Skeletal muscle satellite cell (primary cell): ENCODE measurements around a stretch of chr14.

GRCh38 chr14:68652039-68652454, 140.8 kb downstream of the ZFP36L1 start:
- CAGE, long polyA plus RNA: no peak

DNA sequence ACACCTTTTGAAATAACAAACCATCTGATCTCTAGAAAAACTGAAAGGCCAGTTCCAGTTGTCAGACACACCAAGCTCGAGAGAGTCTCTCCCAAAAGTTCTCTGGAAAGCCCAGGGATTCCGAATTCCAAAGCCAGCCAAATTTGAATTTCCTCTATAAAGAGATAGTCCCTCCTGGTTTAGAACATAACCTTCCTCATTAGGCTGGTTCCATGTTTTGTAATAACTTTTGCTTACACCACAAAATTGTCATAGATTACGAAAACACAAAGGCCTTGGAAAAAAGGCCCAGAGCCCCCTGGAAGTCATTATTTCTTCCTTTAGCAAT, 110.6 kb downstream of the ZFP36L1 start:
- CAGE, long polyA plus RNA: no peak

DNA sequence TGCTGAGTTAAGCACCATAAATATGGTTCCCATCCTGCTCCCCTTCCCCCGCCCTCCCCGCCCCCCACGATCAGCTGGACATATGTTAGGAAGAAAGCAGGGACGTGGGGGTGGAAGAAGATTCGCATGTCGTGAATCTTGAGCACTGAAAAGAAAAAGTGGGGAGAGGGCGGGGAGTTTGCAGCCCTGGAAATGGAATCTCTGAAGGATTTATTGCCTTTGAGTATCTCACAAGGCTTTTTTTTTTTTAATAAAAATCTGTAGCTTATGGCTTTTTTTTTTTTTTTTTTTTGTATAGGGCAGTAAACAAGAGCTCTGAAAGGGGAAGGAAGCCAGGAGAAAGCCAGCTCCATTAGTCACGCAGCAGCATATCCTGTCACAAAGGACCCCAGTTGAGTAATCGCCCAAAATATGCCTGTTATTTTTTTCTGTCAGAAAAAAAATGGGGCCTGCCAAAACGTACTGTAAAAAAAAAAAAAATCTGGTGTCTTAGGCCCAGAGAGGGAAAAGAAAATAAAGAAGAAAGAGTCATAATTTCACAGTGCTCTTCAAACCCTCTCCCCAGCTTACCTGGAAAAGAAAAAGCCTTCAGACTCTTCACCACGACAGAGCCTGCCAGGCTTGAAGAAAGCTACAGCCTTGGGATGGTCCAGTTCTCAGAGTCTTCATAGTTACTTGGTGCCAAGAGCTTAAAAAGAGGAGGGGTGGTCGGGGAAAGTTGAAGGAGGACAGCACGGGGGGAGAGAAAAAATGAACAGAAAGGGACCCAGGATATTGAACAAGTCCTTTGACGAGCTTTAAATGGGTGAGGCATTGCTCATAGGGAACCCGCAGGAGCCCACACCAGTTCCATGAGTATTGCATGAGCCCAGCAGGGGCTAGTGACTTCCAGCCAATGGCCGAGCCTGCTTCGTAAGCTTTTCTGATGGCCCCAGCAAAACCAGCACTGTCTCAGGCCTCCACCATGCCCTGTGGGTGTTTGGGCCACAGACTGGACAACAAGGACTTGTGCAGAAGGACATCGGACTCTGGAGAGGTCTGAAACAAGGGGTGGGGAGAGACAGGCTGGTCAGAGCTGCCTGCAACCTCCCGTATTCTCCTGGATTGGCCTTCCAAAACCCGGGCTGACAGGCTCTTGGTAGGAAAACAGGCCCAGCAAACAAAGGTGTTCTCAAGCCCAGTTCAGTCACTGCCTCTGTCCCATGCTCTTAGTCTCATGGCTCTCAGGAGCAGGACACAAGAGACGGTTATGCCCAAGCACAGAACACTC, 109.8 kb downstream of the ZFP36L1 start:
- CAGE, long polyA plus RNA: no peak

GRCh38 chr14:68685109-68686041, 107.5 kb downstream of the ZFP36L1 start:
- CAGE, long polyA plus RNA: no peak

- CAGE, long polyA plus RNA: no peak
Measured at GRCh38 chr14:68736429-68736978, 56.4 kb downstream of the ZFP36L1 start.

- CAGE, long polyA plus RNA: no peak
Measured at GRCh38 chr14:68779652-68780368, 13.1 kb downstream of the ZFP36L1 start.

- CAGE, long polyA plus RNA: no peak
Measured at GRCh38 chr14:68783808-68784292, 9.0 kb downstream of the ZFP36L1 start.

DNA sequence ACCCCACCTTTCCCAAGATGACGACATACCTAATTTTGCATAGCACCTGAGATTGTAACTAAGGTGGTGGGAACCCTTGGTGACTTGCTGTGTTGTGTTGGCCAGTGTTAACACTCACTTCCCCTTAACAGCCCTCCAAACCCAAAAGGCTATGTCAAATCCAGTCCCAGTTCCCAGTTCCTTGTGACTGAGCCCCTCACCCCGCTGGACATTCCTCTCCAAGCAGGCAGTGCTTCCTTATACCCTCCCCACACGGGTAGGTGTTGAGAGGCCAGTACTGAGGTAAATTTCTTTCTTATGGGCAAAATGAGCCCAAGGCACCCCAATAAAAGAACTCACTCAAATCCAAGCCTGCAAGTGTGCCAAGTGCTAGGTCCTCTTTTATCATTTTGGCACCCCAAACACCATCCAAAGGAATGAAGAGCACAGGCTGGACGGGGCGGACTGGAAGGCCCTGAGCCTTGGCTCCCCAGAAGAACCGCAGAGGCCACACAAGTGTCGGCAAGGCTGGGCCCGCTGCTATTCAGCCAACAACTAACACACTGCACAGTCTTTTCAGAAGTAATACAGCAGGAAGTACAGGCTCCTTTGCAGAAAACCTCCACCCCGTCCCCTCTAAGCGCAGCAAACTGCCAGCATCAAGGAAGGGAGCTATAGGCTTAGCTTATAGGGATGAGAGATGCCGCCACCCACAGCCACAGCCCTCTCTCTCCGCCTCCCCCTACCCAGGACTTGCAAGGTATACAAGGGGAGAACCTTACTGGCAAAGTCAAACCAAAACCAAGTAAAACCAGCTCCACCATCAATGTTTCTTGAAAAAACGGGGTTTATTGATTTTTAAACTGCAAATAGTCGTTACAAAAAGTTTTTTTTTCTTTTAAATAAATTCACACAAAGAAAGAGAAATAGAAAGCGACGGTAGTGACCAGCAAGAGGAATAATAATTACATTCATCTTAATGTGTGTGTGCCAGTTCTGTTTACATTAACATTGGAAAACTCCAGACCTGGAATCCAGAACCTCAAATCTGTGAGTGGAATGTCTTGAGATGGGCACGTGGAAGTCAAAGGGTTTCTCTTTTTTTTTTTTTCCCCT, 5.7 kb downstream of the ZFP36L1 start:
- CAGE, long polyA plus RNA: no peak

GRCh38 chr14:68815396-68815745, 22.5 kb upstream of the ZFP36L1 start:
- CAGE, long polyA plus RNA: no peak

DNA sequence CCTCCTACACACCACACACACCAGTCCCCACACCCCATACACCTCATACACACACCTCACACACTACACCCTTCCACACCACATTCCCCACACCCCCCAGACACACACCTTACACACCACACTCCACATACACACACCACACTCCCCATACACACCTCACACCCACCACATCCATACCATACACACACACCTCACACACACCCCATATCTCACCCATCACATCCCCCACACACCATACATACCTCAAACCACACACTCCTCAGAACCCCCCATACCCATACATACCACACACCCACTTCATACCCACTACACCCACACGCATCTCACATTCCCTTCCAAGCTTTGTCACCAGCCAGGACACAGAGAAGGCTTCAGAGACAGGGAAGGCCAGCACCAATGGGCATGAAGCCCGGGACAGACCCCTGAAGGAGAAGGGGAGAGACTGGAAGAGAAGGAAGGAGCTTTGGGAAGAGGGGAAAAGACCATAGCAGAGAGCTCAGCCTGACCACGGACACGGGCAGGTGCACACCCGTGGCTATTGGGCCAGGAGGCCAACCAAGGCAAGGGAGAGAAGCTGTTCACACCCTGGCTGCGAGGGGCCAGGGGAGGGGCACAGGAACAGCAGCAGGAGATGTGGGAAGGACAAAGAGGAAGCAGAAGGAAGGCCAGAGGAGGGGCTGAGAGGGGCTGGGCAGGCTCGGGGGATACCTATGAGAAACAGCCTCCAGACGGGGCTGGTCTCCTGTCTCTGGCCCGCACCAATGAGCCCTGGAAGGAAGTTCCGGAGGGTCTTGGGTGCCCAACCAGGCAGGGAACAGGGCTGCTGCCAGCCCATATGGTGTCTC, 79.5 kb downstream of the ACTN1 start:
- CAGE, long polyA plus RNA: no peak

DNA sequence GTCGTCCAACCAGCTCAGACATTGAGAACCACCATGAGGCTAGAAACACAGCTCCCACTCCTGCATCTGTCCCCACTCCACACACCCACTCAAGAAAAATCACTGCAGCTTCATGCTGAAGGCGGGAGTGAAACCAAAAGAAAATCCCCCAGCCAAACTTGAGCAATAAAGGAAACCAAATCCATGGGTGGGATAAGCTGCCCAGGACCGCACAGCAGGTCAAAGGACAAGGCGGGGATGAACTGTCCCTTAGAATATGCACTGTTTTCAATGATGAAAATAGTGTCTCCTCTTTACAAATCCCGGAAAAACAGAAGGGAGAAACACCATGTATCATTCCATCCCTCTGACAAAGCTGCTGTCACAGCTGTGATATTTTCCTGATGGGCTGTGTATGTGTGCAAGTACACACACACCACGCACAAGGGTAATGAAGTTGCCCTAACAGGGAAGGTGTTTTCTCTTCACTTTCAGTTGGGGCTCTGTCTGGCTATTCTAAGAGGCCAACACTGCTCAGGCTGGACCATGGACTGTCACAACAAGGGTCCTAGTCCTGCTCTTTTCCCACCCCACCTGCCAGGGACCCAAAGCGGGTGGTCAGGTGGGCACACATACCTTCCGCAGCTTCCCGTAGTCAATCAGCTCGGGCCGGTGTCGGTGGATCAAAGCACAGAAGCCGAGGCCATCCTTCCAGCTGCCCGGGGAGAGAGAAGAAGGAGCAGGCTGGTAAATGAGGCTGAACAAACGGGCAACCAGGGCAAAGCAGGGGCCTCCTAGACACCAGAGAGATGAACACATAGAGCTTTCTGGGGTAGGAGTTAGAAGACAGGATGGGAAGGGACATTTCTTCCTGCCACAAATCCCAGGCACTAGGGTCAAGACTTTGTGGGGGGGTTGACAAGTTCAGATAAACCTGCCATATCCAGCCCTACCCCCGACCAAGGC, 70.1 kb downstream of the ACTN1 start:
- CAGE, long polyA plus RNA: no peak

DNA sequence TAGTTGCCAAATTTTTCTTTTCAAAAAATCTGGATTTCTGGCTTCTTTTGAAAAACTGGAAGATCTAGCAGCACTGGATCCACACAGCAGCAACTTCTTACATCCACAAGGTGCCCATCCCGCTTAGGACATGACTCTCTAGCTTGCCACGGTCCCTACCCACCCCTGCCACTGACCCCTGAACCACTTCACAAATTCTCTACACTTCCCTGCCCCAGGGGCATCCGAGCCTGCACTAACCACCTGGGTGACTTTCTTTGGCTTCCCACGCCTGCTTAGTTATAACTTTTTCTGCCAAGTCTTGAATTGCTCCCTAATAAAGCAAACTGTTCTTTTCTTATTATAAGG, 60.0 kb downstream of the ACTN1 start:
- CAGE, long polyA plus RNA: no peak

- CAGE, long polyA plus RNA: no peak
Measured at GRCh38 chr14:68942323-68943212, 36.5 kb downstream of the ACTN1 start.

DNA sequence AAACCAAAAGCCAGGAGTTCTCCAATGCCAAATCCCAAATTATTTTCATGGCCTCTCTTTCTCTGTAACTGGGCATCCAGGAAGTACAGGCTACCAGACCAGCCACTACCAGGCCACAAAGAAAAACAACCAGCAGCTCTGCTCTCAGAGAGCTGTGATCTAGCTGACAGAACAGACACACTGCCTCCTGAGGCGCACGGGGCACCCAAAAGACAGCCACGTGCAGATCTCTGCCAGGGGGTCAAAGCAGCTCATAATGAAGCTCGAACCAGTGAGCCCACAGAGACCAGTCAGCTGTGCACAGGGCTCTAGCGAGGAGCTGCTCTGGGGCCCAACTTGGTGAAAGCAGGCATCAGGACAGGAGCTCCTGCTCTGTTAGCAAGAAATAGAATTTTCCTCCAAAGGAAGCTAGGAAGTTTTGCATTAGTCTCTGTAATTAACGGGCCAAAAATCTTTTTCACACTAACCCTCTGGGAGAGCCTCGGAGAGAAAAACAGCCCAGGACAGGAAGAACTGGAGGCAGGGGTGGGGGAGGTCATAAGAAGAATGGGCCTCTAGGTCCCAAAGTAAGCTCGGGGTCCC, 30.3 kb downstream of the ACTN1 start:
- CAGE, long polyA plus RNA: no peak

DNA sequence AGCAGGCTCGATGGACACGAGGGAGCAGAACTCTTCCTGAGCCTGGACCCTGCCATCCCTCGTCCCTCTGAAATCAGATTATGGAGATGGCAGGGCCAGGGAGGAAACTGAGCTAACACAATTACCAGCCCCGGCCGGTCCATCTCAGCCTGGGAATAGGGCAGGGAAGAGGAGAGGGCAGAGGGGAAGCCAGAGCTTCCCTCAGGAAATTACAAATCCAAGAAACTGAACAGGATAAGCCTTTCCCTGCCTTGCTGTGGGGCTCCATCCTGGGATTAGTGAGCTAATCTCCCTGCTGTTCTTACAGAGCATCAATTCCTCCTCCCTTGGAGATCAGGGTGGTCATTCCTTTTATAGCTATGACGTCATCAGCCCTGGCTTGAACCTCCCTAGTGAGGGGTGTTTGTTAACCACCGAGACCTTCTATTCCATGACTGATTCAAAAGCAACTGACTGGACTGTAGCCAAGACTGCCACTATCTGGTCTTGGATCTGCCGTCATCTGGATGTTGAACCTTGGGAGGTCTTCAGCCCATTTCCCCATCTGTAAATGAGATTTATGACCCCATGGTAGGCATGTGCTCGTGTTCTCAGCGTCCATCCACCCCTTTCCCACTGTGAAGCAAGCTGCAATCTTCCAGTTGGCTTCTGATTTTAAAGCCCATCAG, 59.3 kb upstream of the ACTN1 start:
- CAGE, long polyA plus RNA: no peak

DNA sequence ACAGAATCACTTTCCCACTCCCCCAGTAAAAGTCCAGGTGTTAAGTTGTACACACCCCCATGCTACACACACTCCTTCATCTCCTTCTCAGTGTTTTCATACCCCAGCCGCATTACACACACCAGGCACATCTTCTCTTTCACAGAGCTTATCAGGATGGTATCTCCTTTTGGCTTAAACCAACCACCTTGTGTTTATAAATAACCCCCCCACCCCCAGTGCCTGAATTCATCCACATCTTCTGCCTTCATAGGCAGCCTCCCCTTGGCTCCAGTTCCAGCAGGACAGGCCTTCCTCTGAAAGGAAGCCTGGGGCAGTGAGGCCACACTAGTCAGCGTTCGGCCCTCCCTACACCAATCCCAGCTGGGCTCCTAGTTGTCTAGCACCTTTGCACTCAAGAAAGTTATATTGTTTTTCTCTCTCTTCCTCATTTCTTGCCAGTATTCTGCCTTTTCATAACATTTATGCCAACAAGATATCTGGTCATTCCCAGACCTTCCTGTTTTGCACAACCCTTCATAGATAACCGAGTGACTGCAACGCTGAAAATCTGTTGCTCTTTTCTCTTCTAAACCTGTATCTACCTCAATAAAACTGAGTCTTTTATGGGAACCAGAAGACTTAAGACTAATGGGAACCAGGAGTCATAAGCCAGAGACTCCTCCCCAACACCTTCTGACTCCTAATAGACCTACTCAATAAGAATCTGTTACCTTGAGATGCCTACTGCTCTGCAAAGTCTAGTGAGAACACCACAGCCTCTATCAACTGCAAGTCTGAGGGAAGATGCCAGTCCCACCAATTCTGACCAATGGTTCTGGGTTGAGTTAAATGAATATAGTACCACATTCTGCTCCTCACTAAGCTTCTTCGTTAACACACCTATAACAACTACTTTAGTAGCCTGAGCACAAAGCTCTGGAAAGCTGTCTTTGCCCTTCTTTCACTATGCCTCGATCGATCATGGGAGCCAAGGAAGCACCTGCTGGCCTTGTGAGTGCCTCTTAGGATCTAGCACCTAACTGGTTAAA, 73.2 kb upstream of the ACTN1 start:
- CAGE, long polyA plus RNA: no peak

- CAGE, long polyA plus RNA: no peak
Measured at GRCh38 chr14:69379922-69380807, 17.9 kb downstream of the ERH start.

DNA sequence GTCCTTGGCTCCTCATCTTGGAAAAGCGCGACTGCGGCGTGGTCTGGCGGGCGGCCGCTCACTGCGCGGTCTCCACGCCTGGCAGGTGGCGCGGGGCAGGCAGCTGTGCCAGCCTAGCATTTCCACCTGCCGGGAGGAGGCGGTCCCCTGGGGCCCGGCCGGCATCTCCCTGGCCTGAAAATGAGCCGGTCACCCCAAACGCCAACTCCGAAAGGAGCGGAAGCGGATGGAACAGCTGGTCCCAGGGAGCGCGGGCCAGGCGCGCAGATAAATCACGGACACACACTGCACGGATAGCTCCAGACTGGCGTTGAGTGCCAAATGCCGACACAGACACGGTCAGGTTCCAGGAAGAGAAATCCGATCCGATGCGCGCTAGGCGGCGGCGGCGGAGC, 814 bp upstream of the PLEKHD1 start:
- CAGE, long polyA plus RNA: no peak

GRCh38 chr14:69571928-69572717, 2.5 kb downstream of the CCDC177 start:
- CAGE, long polyA plus RNA: no peak

- CAGE, long polyA plus RNA: no peak
Measured at GRCh38 chr14:69612429-69613229, 1.2 kb downstream of the SUSD6 start.